Right lobe of liver (tissue), 4 donors: ENCODE data around the gene DERA.

DNA sequence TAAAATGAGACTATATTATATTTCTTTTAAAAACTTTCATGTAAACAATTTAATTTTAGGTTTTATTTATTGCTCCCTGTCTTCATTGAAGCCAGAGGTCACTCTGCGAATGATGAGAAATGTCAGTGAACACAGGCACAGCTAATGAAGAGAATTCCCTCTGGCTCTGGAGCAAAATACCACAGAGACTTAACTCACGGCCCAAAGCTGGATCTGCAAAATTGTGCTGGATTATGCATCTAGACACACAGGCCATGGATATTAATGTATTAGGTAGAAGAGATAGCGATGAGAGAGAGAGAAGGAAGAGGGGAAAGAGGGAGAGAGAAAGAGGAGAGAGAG, 3.9 kb downstream of the ARHGDIB start:
- PRO-cap, 4 experiments, result no peak in any of the 4 experiments
- RAMPAGE, long total RNA, 2 experiments, result no peak in any of the 2 experiments

GRCh38 chr12:14968526-14968813, 4.4 kb upstream of the PDE6H start:
- PRO-cap, 4 experiments, result no peak in any of the 4 experiments
- RAMPAGE, long total RNA, 2 experiments, result no peak in any of the 2 experiments

DNA sequence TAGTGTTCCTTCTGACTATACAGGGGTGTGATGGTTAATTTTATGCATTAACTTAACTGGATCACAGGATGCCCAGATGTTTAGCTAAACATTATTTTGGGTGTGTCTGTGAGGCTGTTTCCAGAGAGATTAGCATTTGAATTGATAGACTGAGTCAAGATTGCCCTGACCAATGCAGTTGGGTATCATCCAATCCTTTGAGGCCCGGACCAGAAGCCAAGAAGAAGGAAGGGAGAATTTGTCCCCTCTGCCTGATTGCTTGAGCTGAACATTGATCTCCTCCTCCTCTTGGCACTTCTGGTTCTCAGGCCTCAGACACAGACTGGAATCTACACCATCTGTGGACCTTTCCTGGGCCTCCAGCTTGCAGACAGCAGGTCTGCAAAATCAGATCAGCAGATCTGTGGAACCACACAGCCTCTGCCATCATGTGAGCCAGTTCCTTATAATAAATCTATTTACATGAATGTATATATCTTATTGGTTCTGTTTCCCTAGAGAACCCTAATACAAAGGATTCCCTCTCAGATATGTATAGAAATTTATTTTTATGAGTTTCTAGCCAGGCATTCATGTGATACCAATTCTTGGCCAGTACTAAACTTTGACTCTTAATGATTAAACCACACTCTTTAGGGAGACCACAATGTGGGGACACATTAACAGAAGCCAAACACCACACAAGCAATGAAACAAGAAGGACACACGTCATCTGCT, 51.9 kb downstream of the RERG start:
- PRO-cap, 4 experiments, result no peak in any of the 4 experiments
- RAMPAGE, long total RNA, 2 experiments, result no peak in any of the 2 experiments

DNA sequence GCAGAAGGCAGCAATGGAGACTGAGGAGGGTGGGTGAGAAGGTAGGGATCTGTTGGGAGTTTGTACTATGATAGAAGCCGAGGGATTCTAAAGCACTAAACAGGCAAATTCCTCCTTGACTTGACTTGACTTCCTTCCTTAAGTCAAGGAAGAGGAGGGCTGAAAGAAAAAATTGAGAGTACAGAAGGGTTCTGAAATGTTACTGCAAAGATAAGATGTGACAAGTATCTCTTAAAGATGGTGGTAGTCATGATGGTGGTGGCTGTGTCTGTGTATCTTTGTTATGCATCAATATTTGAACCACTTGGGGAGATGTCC, 107.9 kb downstream of the PTPRO start:
- PRO-cap, 4 experiments, result peak in 4 of 4 experiments; most common plus-strand start position 73 of the sequence (in 4)
- RAMPAGE, long total RNA, 2 experiments, result no peak in any of the 2 experiments

DNA sequence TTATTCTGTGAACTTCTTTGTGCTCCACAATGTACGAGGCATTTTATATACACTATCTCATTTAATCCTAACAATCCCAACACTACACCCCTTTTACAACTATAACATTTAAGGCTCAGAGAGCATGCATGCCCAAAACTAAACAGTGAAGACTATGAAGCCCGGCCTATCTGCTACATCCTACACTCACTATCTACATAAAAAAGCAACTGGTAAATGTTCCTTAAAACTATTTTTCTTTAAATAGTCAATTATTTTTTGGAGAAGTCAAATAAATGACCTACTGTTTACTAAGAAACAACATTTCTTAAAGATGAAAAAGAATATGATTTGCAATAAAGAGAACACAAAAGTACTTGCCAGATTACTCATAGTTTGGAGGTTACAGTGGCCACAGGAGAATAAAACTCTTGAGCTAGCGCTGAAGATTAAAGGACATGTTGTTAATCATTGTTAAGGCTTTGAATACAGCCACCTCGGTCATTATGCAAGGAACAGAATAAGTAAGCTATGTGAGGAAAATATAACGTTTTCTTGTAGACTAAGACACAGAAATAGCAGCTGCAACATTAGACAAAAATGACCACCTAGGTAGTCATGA, 56.7 kb downstream of the EPS8 start:
- PRO-cap, 4 experiments, result no peak in any of the 4 experiments
- RAMPAGE, long total RNA, 2 experiments, result no peak in any of the 2 experiments

DNA sequence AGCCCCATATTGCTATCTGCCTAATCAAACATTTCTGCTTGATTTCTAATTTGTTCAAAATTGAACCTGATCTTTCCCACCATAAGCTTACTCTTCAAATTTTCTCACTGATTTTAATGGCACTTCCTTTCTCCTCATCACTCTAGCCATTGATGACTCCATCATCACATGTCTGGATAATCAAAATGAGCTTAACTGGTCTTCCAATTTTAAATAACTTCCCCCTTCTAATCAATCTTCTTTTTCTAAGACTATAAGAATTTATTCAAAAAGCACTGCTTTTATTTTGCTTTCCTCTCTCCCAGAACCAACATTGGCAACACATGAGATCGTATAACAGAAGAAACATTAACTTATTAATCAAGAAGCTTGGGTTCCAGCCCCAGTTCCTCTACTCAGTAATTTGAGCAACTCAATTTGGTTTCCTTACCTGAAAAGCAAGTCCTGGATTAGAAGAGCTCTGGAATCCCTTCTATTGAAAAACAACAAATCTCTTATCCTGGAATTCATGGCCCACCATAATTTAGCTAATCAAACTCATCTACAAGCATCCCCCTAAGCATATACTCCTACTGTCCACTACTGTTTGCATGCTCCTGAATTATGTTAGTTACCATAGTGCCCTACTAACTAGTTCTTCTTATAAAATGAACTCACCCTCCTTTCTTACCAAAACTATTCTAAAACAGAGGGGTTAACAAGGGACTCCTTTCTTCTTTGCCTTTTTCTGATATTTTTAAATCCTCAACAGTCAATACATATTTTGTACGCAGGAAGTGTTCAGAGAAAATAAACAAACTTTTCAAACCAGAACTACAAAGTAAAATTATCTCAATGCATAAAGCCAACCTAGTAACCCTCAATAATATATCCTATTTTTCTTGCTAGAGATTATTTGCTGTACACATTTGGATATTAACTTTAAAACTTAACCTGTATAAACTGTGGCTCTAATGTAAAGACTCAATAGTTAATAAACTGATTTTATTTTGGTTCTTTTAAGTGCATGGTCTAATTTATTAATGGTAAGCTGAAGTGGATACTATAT, 42.6 kb downstream of the EPS8 start:
- PRO-cap, 4 experiments, result no peak in any of the 4 experiments
- RAMPAGE, long total RNA, 2 experiments, result no peak in any of the 2 experiments

GRCh38 chr12:15910866-15912029, at the start of gene DERA:
Gene DERA, plus strand, starts transcription at chr12:15911332.
- PRO-cap, 4 experiments, result peak in 4 of 4 experiments; most common plus-strand start chr12:15911332 (in 3); most common minus-strand start chr12:15911615 (in 2)
- RAMPAGE, long total RNA, 2 experiments, result start-site peak on the plus strand in 2 of 2 experiments, at chr12:15911328-15911369 at its widest, 1,061 to 1,568 reads per replicate

GRCh38 chr12:15992735-15993057, 81.6 kb downstream of the DERA start:
- PRO-cap, 4 experiments, result no peak in any of the 4 experiments
- RAMPAGE, long total RNA, 2 experiments, result no peak in any of the 2 experiments

DNA sequence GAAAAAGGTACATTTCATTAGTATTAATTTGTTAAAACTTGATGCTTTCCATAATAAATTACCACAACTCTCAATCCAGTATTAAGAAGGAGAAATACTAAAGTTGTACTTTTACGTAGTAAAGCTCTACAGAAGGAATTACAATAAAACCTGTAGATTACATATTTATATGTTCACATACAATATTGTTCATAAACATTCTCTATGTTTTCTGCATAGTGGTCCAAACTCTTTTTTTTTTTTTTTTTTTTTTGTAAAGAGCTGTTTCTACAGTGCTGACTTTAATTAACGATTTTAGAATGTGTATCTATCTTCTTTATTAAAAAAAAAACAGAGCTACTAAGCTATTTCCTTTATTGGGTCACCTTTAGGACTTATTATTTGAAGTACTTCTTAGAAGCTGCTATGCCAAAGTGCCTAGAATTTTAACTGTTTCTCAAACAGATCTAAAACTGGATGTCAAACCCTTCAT, 33.8 kb downstream of the LMO3 start:
- PRO-cap, 4 experiments, result no peak in any of the 4 experiments
- RAMPAGE, long total RNA, 2 experiments, result no peak in any of the 2 experiments

DNA sequence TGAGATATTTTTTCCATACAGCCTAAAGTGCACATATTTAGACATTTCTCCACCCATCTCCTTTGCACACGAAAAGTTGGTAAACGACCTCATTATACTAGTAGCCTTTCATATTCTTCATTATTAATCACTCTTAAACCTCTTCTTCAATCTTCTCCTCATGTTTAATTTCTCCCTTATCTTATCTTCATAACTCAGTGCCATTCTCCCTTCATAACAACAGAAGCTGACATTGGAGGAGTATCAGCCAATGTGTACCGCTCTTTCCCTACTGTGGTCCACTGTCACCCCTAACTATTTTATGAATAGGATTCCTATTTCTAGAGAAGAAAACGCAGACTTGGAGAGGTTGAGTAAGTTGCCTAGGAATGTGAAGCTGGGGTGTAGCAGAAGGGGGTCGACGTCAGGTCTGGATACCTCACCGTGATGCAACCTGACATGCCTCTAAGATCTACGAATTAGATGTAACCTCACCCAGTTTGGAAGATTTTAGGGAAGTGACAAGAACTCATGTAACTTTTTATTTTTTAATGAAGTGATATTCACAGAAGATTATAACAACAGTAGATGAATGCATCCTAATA, 17.2 kb downstream of the LMO3 start:
- PRO-cap, 4 experiments, result no peak in any of the 4 experiments
- RAMPAGE, long total RNA, 2 experiments, result no peak in any of the 2 experiments

DNA sequence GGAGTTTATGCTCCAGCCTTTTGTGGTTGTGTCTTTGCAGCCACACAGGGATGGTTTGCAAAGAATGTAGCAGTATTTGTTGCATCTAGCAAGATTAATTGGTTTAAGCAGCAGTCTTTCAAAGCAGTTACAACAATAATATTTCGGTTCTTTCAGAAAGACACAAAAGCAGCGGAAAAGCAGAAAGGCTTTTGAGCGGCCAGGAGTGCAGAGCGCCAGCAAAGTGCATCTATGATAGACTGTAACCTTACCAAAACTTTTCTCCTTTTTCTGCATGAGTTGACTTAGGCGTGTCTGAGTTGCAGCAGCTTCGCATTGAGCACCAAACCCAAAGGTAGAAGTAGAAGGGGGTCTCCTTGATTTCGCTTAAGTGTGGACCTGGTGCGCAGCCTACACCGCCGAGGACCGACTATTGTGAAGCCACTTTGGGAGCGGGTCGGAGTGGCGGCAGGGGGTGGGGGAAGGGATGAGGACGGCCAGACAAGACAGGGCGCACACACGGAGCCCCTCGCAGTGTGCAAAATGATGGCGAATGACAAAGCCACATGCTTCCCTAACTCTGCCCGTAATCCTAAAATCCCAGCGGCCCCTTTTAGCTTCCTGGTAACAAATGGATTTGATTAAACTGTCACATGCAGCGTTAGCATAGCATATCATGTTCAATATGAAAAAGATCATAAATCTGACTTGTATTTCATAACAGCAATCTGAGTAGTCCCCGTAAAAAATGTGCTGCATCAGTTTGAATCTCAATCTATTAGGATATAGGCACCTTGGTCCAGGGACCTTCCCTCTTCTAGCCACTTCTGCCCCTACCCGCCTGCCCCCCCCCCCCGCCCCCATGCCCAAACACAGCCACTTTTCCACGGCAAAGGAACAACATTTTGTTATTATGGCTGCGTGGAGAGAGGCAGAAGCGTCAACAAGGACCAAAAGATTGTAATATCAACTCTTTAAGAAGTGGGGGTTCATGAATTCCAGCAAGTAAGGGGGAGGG, 1.1 kb downstream of the LMO3 start:
- PRO-cap, 4 experiments, result no peak in any of the 4 experiments
- RAMPAGE, long total RNA, 2 experiments, result no peak in any of the 2 experiments

DNA sequence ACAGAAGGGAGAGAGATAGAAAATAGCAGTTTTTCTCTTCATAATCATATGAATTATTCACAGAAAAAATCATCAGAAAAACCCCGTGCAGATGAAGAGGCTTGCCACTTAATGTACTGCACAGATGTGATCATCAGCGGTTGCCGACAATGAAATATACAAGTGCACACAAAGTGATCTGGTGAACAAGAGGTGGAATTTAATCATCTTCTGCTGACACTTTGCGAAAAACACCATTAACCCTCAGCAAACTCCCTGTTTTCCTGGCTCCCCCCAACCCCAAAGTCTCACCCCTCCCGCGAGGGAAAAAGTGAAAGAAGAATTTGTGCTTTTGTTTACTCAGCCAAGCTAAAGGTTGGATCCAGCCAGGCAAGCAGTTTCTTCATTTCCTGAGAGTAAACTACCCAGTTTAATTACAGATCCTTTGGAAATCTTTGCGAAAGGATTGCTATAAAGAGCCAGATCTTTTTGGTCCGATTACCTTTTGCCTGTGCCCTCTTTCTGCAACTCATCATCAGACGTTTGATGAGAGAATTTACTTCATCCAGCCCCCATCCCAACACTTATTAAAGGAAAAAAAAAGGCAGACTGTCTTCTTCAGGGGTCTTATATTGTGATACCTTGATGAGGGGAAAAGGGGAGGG, 3.2 kb upstream of the LMO3 start:
- PRO-cap, 4 experiments, result no peak in any of the 4 experiments
- RAMPAGE, long total RNA, 2 experiments, result no peak in any of the 2 experiments

DNA sequence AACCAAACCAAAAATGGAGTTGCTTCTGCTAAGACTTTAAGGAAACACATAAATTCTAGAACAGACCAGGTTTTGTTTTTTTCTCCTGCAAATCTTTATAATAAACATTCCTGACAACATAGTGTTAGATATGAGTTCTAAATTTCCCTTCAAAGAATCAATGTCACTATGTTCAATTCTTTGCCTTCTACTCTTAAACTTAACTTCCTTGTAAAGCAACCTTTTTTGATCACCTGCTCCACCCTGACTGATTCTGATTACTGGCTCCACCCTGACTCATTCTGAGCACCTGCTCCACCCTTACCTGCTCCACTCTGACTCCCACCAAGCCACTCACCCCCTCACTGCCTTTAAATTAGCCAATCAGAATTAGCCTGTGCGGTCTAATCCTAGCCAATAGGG, 82.6 kb upstream of the RERGL start:
- PRO-cap, 4 experiments, result no peak in any of the 4 experiments
- RAMPAGE, long total RNA, 2 experiments, result no peak in any of the 2 experiments

GRCh38 chr12:19213186-19214228, 84.0 kb downstream of the PLEKHA5 start:
- PRO-cap, 4 experiments, result no peak in any of the 4 experiments
- RAMPAGE, long total RNA, 2 experiments, result no peak in any of the 2 experiments

- PRO-cap, 4 experiments, result no peak in any of the 4 experiments
- RAMPAGE, long total RNA, 2 experiments, result no peak in any of the 2 experiments
These were observed 27.4 kb upstream of the AEBP2 start for GRCh38 chr12:19411828-19412285.

DNA sequence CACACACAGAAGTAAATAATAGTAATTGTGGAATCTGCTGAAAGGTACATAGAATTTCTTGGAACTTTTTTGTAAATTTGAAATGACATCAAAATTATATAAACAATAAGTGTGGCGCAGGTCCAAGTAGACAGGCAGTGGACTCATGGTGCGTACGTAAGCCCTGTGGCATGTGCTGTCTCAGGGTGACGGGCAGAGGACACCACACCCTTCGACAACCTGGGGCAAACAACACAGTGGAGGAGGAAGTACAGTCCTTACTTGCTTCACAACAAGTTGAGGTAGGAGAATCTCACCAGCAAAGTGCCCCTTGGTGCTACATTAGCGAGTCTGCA, 180.9 kb downstream of the AEBP2 start:
- PRO-cap, 4 experiments, result no peak in any of the 4 experiments
- RAMPAGE, long total RNA, 2 experiments, result no peak in any of the 2 experiments

DNA sequence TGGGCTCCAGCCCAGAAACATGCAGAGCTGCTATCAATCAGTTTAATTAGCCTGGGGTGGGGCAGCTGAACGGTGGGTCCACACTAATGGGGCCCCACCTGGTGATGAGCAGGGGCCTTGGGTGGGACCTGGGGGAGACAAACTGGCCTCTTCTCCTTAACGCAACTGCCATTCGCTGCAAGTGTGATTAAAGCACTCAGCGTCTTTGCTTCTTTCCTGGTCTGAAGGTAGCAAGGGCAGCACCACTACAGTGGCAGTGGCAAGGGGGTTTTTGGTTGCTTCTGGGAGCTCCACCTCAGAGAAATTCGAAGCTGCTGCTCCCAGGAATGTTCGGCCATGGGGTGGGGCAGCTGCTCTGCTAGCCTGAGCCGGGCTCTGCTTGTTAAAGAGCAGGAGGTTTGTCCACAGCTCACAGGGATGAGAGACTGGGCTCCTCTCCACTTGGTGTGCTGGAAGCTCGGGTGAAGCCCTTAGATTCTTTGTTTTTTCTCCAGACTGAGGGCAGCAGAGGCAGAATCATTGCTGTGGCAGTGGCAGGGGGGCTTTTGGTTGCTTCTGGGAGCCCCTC, 340.0 kb downstream of the AEBP2 start:
- PRO-cap, 4 experiments, result no peak in any of the 4 experiments
- RAMPAGE, long total RNA, 2 experiments, result no peak in any of the 2 experiments

GRCh38 chr12:19971226-19971968, 396.9 kb upstream of the PDE3A start:
- PRO-cap, 4 experiments, result peak in 4 of 4 experiments; most common plus-strand start chr12:19971712 (in 1); most common minus-strand start chr12:19971409 (in 3)
- RAMPAGE, long total RNA, 2 experiments, result no peak in any of the 2 experiments

DNA sequence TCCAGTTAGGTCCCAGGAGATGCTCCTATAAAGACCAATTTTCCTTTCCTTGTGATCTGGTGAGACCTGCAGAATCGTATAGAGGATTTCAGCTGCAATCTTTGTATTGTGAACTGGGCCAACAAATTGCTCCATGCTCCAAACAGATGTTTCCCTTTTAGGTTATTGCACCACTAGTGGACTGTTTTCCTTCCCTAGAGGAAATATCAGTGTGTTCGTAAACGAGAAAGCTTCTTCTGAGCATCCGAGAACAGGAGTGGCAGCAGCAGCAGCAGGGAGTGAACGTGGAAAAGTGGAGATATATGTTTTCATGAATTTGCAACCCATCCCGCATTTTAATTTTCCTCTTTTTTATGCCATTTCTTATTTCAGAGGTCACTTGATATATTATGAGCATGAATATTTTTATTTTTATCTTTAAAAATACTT, 344.1 kb upstream of the PDE3A start:
- PRO-cap, 4 experiments, result no peak in any of the 4 experiments
- RAMPAGE, long total RNA, 2 experiments, result no peak in any of the 2 experiments

DNA sequence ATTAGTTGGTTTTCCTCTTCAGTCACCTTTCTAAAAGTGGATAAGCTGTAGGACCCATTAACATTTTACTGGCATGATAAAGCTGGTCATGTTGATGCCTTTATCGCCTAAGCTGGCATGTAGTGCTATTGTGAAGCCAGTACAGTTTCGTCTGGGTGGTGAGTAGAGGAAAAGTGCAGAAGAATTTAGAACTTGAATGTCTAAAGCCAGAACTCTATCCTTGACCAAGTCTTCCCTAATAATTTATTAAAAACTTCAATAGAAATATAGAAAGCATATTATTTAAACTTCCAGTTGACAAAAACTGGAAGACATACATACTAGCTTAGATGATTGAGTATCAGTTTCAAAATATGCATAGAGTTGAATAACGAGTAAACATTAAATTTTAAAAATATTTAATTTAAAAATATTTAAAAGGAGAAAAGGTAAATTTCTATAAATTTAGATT, 27.9 kb downstream of the PDE3A start:
- PRO-cap, 4 experiments, result no peak in any of the 4 experiments
- RAMPAGE, long total RNA, 2 experiments, result no peak in any of the 2 experiments